HepG2 (cell line): Measurements from ENCODE around the genes LIMS3 and MERTK.

GRCh38 chr2:108639827-108640413 is 79.4 kb upstream of the RANBP2 start:
- RRBS, 2 experiments: no CpG with 5 or more reads among the region's 5 CpGs
CAGE:
- cytosol, long polyA minus RNA: no peak
- cytosol, long polyA plus RNA: no peak
- long polyA plus RNA: no peak
- nucleus, long polyA minus RNA: no peak
- nucleus, long polyA plus RNA: no peak

GRCh38 chr2:108734206-108734652 is 14.9 kb downstream of the RANBP2 start:
CAGE:
- cytosol, long polyA minus RNA: no peak
- cytosol, long polyA plus RNA: no peak
- long polyA plus RNA: no peak
- nucleus, long polyA minus RNA: no peak
- nucleus, long polyA plus RNA: no peak

- RRBS, 2 experiments: no CpG with 5 or more reads among the region's 5 CpGs
CAGE:
- cytosol, long polyA minus RNA: no peak
- cytosol, long polyA plus RNA: no peak
- long polyA plus RNA: no peak
- nucleus, long polyA minus RNA: no peak
- nucleus, long polyA plus RNA: no peak
Measured at GRCh38 chr2:108739462-108739924, 20.2 kb downstream of the RANBP2 start.

DNA sequence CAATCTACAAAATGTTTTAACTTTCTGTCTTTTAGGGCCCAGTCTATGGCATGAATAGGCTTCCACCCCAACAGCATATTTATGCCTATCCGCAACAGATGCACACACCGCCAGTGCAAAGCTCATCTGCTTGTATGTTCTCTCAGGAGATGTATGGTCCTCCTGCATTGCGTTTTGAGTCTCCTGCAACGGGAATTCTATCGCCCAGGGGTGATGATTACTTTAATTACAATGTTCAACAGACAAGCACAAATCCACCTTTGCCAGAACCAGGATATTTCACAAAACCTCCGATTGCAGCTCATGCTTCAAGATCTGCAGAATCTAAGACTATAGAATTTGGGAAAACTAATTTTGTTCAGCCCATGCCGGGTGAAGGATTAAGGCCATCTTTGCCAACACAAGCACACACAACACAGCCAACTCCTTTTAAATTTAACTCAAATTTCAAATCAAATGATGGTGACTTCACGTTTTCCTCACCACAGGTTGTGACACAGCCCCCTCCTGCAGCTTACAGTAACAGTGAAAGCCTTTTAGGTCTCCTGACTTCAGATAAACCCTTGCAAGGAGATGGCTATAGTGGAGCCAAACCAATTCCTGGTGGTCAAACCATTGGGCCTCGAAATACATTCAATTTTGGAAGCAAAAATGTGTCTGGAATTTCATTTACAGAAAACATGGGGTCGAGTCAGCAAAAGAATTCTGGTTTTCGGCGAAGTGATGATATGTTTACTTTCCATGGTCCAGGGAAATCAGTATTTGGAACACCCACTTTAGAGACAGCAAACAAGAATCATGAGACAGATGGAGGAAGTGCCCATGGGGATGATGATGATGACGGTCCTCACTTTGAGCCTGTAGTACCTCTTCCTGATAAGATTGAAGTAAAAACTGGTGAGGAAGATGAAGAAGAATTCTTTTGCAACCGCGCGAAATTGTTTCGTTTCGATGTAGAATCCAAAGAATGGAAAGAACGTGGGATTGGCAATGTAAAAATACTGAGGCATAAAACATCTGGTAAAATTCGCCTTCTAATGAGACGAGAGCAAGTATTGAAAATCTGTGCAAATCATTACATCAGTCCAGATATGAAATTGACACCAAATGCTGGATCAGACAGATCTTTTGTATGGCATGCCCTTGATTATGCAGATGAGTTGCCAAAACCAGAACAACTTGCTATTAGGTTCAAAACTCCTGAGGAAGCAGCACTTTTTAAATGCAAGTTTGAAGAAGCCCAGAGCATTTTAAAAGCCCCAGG is 22.9 kb upstream of the CCDC138 start:
- RRBS, 2 experiments: no CpG with 5 or more reads among the region's 21 CpGs
CAGE:
- cytosol, long polyA minus RNA: start-site peak on the plus strand centred at position 180 of the sequence, 63 bp wide, 94 reads
- cytosol, long polyA plus RNA: no peak
- long polyA plus RNA: no peak
- nucleus, long polyA minus RNA: no peak
- nucleus, long polyA plus RNA: no peak

DNA sequence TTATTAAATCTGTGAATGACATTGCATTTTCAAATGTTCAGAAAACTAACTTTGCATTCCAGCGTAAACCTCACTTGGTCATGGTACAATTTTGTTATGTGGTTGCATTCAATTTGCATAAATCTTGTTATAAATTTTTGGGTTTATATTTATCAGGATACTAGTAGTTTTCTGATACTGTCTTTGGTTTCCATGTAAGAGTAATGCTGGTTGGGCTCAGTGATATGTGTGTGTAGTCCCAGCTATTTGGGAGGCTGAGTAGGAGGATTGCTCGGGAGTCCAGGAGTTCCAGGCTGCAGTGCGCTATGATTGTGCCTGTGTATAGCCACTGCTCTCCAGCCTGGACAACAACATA is 12.5 kb upstream of the CCDC138 start:
- RRBS, 2 experiments: no CpG with 5 or more reads among the region's 3 CpGs
CAGE:
- cytosol, long polyA minus RNA: no peak
- cytosol, long polyA plus RNA: no peak
- long polyA plus RNA: no peak
- nucleus, long polyA minus RNA: no peak
- nucleus, long polyA plus RNA: no peak

DNA sequence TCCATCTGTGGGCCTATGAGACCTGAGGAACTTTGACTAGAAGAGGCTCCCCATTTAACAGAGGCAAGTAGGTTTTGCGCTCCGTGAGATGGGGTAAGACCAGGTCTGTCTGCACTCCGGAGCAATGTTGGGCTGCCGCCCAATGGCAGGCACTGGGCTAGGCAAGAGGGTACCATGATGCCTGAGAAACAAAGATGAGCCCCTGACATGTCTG is 1.8 kb downstream of the EDAR start:
- RRBS, 2 experiments: no CpG with 5 or more reads among the region's 4 CpGs
CAGE:
- cytosol, long polyA minus RNA: no peak
- cytosol, long polyA plus RNA: no peak
- long polyA plus RNA: no peak
- nucleus, long polyA minus RNA: no peak
- nucleus, long polyA plus RNA: no peak

DNA sequence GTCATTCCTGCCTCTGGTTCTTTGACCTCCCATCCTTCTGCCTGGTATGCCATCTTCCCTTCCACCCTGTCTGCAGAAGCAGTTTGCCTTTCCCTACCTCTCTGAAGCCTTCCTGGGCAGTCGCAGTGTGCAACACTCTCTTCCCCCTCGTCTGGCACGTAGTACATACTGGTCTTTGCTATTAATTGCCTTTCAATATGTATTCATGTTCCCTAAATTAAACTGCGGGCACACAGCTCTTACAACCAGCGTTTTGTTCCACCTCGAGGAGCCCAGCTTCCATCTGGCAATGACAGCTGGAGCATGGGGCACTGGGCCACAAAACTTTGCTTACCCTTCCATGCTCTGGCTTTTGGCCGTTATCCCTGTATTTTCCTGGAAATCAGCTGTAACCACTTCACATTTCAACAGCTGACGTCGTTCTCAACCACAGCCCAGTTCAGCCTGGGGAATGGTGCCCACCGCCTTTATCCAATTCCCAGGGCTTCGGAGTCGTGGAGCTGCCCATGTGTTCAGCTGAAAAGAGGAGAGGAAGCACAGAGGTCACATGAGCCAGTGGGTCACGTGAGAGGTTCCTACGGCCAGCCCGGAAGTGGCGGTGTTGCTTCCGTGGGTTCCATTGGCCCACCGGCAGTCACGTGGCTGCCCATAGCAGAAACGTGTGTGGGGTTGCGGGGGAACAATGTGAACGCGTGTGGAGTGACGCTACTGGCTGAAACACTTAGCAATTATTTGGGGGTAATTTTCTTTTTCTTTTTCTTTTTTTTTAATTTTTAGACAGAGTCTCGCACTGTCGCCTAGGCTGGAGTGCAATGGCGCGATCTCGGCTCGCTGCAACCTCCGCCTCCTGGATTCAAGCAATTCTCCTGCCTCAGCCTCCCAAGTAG is 16.7 kb upstream of the EDAR start:
- RRBS, 2 experiments: 94 to 96% methylated on average over 3 of the region's 31 CpGs
CAGE:
- cytosol, long polyA minus RNA: no peak
- cytosol, long polyA plus RNA: no peak
- long polyA plus RNA: no peak
- nucleus, long polyA minus RNA: no peak
- nucleus, long polyA plus RNA: no peak

- RRBS, 2 experiments: no CpG with 5 or more reads among the region's 9 CpGs
CAGE:
- cytosol, long polyA minus RNA: no peak
- cytosol, long polyA plus RNA: no peak
- long polyA plus RNA: no peak
- nucleus, long polyA minus RNA: no peak
- nucleus, long polyA plus RNA: no peak
Measured at GRCh38 chr2:109230677-109231323, 101.8 kb downstream of the SH3RF3 start.

GRCh38 chr2:109447209-109447896 is 166.4 kb downstream of the SEPTIN10 start:
- RRBS, 2 experiments: no CpG with 5 or more reads among the region's 11 CpGs
CAGE:
- cytosol, long polyA minus RNA: no peak
- cytosol, long polyA plus RNA: no peak
- long polyA plus RNA: no peak
- nucleus, long polyA minus RNA: no peak
- nucleus, long polyA plus RNA: no peak

GRCh38 chr2:109562249-109562728 is 51.5 kb downstream of the SEPTIN10 start:
- RRBS, 2 experiments: no CpG with 5 or more reads among the region's 2 CpGs
CAGE:
- cytosol, long polyA minus RNA: no peak
- cytosol, long polyA plus RNA: no peak
- long polyA plus RNA: no peak
- nucleus, long polyA minus RNA: no peak
- nucleus, long polyA plus RNA: no peak

GRCh38 chr2:109637780-109638156 is 23.6 kb downstream of the SOWAHC start:
- RRBS, 2 experiments: no CpG with 5 or more reads among the region's 6 CpGs
CAGE:
- cytosol, long polyA minus RNA: no peak
- cytosol, long polyA plus RNA: no peak
- long polyA plus RNA: no peak
- nucleus, long polyA minus RNA: no peak
- nucleus, long polyA plus RNA: no peak

DNA sequence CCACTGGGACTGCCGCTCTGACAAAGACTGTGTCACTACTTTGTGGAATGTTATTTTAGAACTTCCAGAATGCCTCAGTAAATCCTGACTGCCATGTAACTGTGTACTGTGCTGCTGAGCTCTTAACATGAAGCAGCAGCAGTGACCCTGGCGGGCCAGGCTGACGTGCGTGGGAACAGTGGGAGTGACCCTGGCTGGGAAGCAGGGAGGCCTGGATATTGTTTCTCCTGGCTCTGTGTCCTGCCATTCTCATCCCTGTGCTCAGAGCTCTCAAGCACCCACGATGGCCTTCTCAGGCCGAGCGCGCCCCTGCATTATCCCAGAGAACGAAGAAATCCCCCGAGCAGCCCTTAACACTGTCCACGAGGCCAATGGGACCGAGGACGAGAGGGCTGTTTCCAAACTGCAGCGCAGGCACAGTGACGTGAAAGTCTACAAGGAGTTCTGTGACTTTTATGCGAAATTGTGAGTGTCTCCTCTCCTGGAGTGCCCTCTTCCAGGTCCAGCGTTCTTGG is at the start of gene LIMS3:
Gene LIMS3 (plus strand): TSS at position 243 of the 515 bp plus-strand sequence.
- RRBS, 2 experiments: no CpG with 5 or more reads among the region's 17 CpGs
CAGE:
- cytosol, long polyA minus RNA: no peak
- cytosol, long polyA plus RNA: no peak
- long polyA plus RNA: no peak
- nucleus, long polyA minus RNA: no peak
- nucleus, long polyA plus RNA: no peak

DNA sequence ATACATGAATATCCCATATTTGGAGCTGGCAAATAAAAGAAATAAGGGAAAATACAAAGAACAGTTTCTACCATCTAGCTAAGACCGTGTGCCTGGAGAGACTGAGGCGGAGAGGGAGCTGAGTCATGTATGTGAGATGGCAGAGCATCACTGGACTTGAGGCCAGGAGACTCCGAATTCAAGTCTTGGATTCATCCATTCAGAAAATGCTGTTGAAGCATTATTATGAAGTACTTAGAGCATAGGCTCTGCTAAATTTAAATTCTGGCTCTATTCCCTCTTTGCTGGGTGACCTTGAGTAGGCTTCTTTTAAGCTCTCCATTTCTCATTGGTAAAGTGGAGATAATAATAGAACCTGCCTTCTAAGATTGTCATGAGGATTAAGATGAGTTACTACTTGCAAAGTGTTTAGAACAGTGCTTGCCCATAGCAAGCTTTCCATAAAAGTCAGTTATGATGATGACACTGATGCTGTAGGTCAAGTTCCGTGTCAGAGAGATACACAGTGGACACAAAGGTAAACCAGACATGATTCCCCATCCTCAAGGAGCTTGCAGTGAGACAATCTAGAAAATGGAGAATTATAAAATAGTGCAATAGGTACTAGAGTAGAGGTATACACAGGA is 34.6 kb downstream of the NPHP1 start:
- RRBS, 2 experiments: no CpG with 5 or more reads among the region's 4 CpGs
CAGE:
- cytosol, long polyA minus RNA: no peak
- cytosol, long polyA plus RNA: no peak
- long polyA plus RNA: no peak
- nucleus, long polyA minus RNA: no peak
- nucleus, long polyA plus RNA: no peak

DNA sequence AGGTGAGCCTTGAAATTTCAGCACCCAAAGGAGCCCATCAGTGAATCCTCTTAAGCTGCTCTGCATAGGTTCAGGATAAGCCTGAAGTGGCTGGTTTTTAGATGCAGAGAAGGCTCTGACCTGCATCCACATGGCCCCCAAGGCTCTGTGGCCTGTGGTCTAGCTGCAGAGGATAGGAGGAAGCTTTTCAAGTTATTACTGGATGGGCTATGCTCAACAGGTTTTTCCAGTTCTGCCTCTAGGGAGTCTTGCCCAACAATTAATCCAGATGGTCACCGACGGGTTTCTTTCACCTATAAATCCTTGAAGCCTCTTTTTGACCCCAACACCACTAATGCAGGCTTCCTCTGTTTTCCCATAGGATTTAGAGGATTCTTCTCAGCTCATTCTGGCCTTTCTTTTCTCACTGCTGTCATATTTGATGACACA is 52.3 kb upstream of the BCL2L11 start:
- RRBS, 2 experiments: no CpG with 5 or more reads among the region's 2 CpGs
CAGE:
- cytosol, long polyA minus RNA: no peak
- cytosol, long polyA plus RNA: no peak
- long polyA plus RNA: no peak
- nucleus, long polyA minus RNA: no peak
- nucleus, long polyA plus RNA: no peak

DNA sequence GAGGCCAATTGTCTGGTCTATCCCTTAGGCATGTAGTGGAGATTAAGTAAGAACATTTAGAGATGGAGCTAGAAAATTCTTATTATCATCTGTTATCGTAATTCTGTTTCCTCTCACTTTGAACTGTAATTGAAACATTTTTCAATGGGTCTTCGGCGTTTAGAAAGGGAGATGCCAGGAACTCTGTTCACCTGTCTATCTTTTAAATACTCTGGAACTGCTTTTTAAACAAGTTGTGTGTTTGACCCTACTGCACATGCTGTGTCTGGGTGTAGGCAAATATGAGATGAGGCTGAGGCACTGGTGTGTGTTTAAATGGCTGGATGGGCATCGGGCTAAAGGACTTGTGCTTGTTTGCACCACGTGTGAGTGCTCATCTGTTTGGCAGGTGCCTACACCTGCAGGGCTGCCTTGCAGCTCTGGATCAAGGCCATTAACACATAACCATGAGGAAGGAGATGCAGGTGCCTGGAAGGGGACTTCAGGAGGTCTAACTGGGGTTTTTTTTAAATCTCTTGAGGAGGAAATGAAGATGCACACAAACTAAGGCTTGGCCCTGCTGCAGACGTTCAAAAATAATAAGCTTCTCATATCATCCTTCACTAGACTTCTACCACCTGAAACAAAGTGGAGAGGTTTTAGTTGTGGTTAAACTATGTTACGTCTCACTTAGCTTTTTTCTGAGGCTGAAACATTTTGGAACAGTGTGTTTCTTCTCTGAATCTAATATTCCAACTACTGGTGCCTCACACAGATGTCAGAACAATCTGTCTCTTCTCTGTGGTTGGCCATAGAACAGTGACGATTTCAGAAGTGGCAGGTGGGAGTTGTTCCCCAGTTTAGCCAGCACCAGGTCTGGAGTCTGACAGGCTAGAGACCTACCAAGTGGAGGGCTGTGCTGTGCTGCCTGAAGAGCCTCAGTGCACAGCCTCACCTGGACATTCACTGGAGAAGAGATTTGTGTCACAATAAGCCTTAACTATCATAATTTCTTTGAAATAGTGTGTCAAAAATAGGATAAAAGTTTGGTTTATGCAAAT is 36.4 kb downstream of the BCL2L11 start:
- RRBS, 2 experiments: no CpG with 5 or more reads among the region's 8 CpGs
CAGE:
- cytosol, long polyA minus RNA: no peak
- cytosol, long polyA plus RNA: no peak
- long polyA plus RNA: no peak
- nucleus, long polyA minus RNA: no peak
- nucleus, long polyA plus RNA: no peak

DNA sequence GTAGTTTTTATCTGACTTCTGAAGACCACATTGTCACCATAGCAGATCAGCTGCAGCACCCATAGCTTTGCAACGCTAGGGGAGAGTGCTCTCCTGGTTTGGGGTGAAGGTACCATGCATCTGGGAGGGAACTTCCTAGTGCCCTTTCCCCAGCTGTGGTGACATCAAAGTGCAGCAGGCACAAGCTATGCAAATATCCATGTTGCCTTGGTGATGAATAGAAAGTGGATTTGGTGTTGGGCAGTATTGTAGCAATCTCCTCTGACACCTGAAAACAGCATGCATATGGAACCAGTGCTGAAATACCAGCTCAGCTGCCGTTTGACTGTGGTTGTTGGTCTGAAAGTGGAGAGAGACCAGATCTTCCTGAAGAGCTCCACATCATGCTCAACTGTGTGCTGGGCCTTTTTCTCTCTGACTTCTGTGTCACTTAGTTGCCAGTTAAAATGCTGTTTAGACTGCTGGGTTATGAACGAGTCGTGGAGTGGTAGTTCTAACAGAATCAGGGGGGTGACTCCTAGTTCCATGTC is 37.1 kb downstream of the BCL2L11 start:
- RRBS, 2 experiments: no CpG with 5 or more reads among the region's 4 CpGs
CAGE:
- cytosol, long polyA minus RNA: no peak
- cytosol, long polyA plus RNA: no peak
- long polyA plus RNA: no peak
- nucleus, long polyA minus RNA: no peak
- nucleus, long polyA plus RNA: no peak

GRCh38 chr2:111233613-111234148 is 113.0 kb downstream of the BCL2L11 start:
- RRBS, 2 experiments: no CpG with 5 or more reads among the region's 3 CpGs
CAGE:
- cytosol, long polyA minus RNA: no peak
- cytosol, long polyA plus RNA: no peak
- long polyA plus RNA: no peak
- nucleus, long polyA minus RNA: no peak
- nucleus, long polyA plus RNA: start-site peak on the minus strand at chr2:111233413-111234339, 19 and 15 reads in 2 replicates

DNA sequence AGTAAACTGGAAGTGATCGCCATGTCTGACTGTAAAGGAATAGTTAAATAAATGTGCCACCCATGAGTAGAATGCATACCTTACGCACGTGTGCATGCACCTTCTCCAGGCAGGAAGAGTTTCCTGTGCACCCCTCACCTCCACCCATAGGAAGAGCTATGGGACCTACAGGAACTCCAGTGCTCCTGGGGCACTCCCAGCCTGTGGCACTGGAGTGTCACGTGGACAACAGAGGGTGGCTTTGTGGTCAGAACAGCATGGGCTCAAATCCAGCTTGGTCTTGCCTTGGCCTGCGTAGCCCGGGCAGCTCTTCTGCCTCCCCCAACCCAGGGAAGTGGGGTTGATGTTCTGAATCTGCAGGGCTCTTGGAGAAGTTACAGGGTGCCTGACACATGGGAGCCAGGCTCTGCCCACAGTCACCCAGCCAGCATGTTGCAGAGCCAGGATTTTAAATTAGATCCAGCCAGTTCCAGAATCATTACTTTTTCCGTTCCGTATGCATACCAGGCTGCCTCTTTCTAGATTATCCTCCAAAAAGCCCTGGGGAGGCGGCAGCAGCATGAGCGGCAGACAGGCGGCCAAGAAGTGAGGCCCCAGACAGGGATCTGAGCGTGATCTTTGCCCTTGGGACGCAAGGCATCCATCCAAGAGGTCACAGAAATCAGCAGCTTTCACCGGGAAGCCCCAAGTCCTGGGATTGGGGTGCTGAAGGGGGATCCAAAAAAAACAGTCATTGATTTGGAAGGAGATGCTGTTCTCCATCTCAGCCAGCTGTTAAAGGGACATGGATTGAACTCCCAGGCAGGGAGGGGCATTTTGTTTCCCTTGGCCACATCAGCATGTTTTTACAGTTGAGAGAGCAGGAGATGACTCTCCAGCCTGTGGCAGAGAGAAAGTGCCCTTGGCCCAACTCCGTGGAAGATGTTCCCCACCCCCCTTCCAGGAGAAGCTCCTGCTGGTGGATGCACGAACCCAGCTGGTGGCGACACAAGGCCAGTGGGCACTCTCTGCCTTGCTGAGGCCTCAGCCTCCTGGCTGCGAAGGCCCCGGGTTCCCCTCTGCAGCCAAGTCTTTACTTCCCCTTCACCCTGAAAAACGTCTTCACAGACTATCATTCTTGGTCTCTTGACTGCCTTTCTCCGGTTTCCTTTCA is 265.8 kb downstream of the ANAPC1 start:
- RRBS, 2 experiments: 80 to 83% methylated on average over 2 of the region's 21 CpGs
CAGE:
- cytosol, long polyA minus RNA: no peak
- cytosol, long polyA plus RNA: no peak
- long polyA plus RNA: no peak
- nucleus, long polyA minus RNA: no peak
- nucleus, long polyA plus RNA: start-site peak on the minus strand centred at position 173 of the sequence, 30 bp wide, 13 and 10 reads in 2 replicates

DNA sequence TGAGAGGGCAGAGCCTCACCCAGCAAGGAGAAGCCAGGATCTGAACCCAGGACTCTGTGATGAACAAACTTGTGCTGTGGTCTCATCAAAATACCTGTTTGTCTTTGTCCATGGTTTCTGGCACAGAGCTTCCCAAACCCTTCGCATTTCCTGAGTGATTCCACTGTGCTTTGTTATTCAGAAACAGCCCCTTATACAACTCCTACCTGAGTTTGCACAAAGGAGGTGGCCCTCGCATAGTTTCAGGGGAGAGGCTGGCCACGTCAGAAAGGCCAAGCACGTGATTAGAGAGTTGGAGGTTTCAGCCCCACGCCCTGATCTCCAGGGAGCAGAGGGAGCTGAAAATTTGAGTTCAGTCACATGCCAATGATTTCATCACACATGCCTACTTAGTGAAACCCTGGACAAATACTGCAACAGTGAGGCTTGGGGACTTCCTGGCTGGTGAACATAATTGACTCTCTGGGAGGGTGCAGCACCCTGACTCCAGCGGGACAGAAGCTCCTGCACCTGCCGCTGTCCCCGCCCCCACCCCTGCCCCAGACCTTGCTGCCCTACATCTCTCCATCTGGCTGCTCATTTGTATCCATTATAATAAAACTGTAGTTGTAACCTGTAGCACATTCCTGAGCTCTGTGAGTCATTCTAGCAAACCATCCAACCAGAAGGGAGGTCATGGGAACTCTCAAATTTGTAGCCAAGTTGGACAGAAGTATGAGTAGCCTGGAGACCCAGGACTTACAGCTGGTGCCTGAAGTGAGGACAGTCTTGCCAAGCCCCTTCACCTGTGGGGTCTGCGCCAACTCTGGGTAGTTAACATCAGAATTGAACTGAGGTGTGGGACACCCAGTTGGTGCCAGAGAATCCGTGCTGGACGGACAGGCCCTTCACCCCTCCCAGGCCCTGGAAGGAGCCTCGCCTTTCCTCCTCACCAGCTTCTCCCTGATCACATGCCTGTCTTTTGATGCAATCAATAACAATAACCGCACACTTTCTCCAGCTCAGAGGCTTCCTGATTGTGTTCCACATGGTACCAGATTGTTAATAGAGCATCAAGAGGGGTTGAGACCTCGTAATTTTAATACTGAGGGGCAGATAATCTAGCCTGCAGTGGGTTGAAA is 224.4 kb downstream of the ANAPC1 start:
- RRBS, 2 experiments: no CpG with 5 or more reads among the region's 14 CpGs
CAGE:
- cytosol, long polyA minus RNA: no peak
- cytosol, long polyA plus RNA: no peak
- long polyA plus RNA: no peak
- nucleus, long polyA minus RNA: no peak
- nucleus, long polyA plus RNA: no peak

DNA sequence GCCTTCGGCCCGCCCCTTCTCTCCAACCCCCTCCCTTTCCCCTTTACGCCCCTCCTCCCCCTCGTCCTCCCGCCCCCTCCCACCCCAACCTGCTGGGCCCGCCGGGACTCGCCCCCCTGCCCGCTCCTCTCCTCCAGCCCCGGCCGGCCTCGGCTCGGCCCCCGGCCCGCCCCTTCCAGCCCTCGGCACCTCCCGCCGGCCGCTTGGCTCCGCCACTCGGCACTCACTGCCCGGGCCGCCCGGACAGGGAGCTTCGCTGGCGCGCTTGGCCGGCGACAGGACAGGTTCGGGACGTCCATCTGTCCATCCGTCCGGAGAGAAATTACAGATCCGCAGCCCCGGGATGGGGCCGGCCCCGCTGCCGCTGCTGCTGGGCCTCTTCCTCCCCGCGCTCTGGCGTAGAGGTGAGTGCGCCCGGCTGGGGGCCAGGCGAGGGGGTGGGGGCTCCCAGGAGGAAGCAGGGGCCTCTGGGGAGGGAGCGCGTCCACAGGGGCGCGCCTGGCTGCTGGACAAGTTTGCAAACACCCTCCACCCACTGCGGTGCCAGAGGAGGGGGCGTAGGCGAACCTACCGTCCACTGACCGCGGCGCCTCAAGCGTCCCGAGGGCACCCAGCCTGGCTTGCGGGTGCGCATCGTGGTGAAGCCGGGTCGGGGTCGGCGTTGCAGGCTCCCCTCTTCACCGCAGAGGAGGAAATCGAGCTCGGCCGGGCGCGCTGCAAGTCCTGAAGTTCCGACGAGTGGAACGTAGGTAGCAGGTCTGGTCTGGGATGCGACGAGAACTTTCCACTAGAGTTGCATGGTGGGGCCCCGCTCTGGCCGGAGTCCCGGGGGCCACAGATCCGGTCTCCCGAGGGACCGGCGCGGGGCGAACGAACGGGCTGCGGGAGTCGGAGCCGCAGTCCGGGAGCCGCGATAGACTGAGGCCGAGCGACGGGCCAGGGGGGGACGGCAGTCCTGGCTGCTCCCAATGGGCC is at the start of gene MERTK:
Gene MERTK (plus strand): TSS at position 215 of the 975 bp plus-strand sequence.
- RRBS, 2 experiments: 1 to 2% methylated on average over 33 to 35 of the region's 96 CpGs
CAGE:
- cytosol, long polyA minus RNA: start-site peak on the plus strand centred at position 239 of the sequence, 51 bp wide, 683 reads
- cytosol, long polyA plus RNA: no peak
- long polyA plus RNA: start-site peak on the plus strand centred at position 244 of the sequence, 37 bp wide, 23 and 21 reads in 2 replicates
- nucleus, long polyA minus RNA: no peak
- nucleus, long polyA plus RNA: start-site peak on the plus strand centred at position 238 of the sequence, 49 bp wide, 103 and 296 reads in 2 replicates